Tibial artery (tissue), 1 donor: ENCODE measurements around the genes GET4, COX19 and MICALL2.

GRCh38 chr7:876410-876984 is at the start of gene GET4:
Gene GET4 (plus strand): TSS chr7:876554.
- PRO-cap = bidirectional peak, plus-strand start at chr7:876554, minus-strand start at chr7:876227; bidirectional peak, plus-strand start at chr7:876908, minus-strand start at chr7:876832

DNA sequence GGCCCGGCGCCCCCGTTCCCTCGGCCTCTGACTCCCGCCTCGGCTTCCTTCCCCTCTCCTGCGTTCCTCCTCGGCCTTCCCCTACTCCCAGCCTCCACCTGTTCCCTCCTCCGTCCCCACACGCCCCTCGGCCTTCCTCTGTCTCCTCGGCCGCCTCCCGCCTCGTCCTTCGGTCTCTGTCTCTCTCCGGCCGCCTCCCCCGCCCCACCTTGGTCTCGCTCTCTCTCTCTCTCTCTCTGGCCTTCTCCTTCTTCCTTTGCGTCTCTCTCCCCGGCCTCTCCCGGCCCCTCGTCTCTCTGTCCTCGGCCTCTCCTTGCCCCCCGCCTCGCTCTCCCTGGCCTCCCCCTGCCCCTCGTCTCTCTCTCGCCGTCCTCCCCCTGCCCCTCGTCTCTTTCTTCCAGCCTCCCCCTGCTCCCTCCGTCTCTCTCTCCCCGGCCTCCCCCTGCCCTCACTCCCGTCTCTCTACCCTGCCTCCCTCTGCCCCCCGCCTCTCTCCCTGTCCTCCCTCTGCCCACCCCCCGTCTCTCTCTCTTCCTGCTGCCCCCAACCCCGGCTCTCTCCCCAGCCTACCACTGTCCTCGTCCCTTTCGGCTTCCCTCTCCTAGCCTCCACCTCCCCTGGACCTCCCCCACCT is 748 bp downstream of the GET4 start:
- PRO-cap = no peak

DNA sequence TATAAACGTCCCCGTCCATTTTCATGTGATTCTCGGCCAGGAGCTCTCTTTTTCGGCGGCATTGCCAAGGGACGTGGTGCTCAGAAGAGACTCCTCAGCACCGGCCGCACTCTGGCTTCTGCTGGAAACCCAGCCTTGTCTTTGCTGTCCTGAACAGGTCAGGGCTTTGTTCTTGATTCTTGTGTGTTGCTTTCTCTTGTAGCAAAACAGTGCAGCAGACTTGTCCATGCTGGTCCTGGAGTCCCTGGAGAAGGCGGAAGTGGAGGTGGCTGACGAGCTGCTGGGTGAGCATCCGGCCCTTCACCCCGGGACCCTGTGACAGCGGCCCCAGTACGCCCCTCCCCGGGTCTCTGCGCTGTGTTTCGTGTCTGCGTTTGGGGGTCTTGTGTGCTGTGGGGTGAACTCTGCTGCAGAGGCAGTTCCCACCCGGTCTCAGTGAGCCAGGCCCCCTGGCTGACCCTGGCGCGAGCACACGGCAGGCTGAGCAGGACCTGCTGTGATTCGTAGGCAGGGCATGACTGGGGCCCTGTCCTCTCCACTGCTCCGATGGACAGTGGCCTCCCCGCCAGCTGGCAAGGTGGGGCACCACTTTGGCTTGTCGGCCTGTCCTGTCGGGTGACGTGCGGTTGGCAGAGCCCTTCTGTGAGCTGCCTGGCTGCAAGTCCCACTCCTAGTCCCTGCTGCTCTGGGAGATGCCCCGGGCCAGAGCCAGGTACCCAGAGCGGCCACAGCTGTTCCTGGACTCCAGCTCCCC is 10.2 kb downstream of the GET4 start:
- PRO-cap = no peak

GRCh38 chr7:895079-895926 is 18.9 kb downstream of the GET4 start:
- PRO-cap = no peak

DNA sequence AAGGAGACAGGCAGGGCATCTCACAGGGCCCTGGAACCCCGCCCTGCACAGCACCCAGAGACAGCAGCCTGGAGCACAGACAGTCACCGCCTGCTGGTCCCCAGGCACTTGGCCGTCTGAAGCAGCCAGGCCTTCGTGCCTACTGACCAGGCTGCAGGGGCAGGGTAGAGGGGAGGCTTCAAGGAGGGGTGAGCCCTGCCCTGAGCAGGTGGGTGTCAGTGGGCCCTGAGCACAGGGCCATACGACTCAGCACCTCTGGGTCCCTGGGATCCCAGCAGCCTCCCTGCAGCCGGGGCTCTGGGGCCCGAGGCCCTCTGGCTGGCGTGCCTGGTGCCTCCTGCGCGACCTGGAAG is 38.3 kb downstream of the GET4 start:
- PRO-cap = no peak

DNA sequence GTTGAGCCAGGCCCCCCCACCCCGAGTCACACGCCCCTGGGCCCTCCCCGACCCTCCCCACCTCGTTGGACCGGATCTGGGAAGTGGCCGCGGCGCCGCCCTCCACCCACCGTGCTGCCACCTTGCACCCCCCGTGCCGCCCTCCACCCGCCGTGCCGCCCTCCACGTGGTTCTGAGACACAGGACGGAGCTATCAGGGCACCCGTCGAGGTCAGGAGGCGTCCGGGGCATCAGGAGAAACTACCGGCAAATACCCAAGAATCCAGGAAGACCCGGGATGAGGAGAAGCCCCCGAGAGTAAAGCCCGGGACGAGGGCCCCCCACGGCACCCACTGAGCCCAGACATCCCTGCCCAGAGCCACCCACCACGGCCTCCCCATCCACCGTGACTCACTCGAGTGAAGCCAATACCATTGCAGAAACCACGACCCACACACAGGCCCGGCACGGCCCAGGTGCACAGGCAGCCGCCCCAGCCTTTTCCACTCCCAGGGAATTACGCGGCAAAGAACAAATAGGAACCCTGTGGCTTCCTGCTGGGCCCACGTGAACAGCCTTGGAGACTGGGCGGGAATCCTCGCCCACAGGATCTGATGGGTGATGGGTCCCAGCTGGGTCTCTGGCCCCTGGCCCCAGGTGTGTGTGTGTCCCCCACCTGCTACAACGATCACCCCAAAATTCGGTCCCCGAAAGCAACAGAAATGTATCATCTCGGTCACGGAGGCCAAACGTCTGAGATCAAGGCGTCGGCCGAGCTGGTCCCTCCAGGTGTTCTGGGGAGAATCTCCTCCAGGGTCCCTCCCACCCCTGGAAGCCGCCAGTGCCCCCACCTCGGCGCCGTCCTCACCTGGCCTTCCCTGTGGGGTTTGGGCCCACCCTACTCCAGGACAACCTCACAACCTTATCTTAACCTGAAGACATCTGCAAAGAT is 33.8 kb downstream of the ADAP1 start:
- PRO-cap = no peak

DNA sequence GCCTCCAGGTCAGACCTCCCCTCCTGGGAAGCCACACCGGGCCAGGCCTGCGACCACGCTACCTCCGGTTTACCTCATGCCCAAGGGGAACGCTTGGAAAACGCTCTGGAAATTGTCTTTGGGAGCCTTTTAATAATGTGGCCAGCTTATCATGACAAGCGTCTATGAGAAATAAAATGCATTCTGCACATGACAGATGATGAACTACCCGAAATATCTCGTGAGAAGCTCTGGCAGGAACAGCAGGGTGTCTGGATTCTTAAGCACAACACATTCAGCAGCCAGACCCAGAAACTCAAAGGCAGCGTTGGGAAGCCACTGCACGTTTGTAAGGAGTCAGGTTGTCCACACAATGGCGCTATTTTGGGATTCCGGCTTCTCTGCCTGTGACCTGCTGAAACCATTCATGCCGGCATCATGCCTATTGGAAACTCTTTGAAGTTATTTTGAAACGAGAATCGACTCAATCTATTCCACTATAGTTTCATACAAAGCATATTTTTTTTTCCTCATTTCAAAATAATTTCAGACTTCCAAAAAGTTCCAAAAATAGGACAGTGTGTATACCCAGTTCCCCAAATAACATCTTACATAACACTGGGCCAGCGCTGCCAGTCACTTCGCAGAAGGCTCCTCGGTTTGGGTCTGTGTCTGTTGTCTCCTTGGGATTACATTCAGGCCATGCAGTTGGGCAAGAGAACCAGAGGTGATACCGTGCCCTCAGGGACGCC is 10.4 kb upstream of the ADAP1 start:
- PRO-cap = bidirectional peak, plus-strand start at position 290 of the sequence, minus-strand start at position 120 of the sequence; bidirectional peak, plus-strand start at position 592 of the sequence, minus-strand start at position 641 of the sequence

GRCh38 chr7:974918-976021 is at the start of gene COX19:
Gene COX19 (minus strand): TSS chr7:975549.
- PRO-cap = bidirectional peak, plus-strand start at chr7:975221, minus-strand start at chr7:975116; unidirectional peak, minus-strand start at chr7:975547; unidirectional peak, minus-strand start at chr7:975568

GRCh38 chr7:979888-980792 is 2.8 kb upstream of the CYP2W1 start:
- PRO-cap = no peak

DNA sequence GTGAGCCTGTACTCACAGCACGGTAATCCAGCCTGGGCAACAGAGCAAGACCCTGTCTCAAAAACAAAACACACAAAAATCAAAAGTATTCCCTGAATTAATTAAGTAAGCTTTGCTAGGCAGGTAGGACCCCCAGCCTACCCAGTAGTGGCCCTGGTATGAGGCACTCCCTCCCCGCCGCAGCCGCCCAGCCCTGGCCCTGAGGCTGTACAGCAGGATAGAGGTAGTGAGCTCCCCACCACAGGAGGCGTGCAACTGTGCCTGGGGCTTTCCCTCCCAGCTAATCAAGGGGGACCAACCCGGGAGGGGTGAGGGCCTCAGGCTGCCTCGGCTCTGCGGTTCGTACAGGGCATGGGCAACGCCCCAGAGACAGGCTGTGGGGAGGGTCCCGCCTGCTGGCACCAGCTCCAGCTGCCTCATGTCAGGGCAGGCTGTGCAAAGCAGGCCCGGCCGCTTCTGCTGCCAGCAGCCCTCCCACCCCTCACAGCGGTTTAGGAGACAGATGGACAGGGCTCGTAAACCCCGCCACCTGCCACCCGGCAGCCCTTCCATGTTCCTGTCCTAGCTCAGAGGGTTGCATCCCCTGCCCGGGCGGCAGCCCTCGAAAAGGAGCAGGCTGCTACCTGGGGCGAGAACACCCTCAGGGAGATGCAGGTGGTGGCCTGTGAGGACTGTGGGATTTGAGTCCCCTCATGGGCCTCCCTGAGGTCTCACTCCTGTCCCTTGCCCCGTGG is 839 bp upstream of the CYP2W1 start:
- PRO-cap = no peak

- PRO-cap = bidirectional peak, plus-strand start at chr7:1028469, minus-strand start at chr7:1028344; bidirectional peak, plus-strand start at chr7:1029089, minus-strand start at chr7:1028967
Observed at GRCh38 chr7:1028091-1029309, 15.8 kb upstream of the GPR146 start.

DNA sequence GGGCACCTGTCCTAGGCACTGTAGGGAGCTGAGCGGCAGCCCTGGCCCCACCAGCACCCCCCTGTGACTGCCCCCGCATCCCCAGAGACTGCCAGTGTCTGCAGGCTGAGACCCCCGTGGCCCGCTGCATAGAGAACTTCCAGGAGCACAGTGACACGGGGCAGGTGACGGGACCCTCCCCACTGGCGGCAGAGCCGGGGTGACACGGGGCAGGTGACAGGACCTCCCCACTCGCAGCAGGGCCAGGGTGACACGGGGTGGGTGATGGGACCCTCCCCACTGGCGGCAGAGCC is 2.3 kb downstream of the GPER1 start:
- PRO-cap = no peak

- PRO-cap = no peak
Observed at GRCh38 chr7:1152620-1153513, 7.1 kb downstream of the ZFAND2A start.

DNA sequence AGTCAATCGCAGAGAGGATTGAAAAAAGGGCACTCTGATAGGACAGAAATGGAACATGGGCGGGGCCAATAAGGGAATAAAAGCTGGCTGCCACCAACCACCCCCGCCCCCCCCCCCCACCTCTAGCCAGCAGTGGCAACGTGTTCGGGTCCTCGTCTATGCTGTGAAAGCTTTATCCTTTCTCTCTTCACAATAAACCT is 11.7 kb upstream of the ZFAND2A start:
- PRO-cap = no peak

- PRO-cap = no peak
Observed at GRCh38 chr7:1263350-1263709, 30.7 kb downstream of the UNCX start.

GRCh38 chr7:1457998-1458784 is 1.1 kb downstream of the MICALL2 start:
- PRO-cap = no peak

GRCh38 chr7:1459068-1460215 is at the start of gene MICALL2:
Gene MICALL2 (minus strand): TSS chr7:1459470.
- PRO-cap = unidirectional peak, minus-strand start at chr7:1459470; bidirectional peak, plus-strand start at chr7:1459937, minus-strand start at chr7:1459748

- PRO-cap = no peak
Observed at GRCh38 chr7:1472896-1473589, 13.8 kb upstream of the MICALL2 start.

GRCh38 chr7:1476077-1477096 is 17.1 kb upstream of the MICALL2 start:
- PRO-cap = no peak

GRCh38 chr7:1487247-1487759 is 16.9 kb downstream of the INTS1 start:
- PRO-cap = no peak